ENCODE results near the genes EDA, NONO and PABPC1L2B.

DNA sequence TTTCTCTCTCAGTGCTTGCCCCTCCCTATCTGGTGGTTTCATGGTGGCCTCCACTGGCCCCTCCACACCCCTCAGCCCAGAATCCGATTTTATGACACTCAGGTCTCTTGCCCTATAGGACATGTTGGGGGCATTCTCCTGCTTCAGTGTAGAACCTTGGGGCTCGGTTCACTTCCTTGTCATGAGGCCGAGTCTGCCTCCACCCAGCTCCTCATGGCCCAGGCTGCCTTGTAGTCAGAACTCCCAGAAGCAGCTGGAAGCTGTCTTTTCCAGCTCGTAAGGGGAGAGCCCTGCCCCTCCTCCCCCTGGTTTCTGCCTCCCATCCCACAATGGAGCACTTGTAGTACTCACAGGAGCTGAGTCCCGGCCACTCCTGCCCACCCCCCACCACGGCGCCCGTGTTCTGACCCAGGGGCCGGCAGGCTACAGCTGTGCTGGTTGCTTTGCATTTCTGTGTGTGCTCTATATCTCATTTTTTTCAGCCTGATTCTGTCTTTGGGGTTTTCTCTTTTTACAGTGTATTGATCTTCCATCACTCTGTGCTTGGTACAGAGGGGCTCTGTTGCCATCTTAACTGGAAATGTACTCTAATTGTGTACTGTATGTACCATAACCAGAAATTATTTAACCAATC, 24.7 kb upstream of the PJA1 start:
- PRO-cap, result no peak
- RAMPAGE, long total RNA, result no peak

DNA sequence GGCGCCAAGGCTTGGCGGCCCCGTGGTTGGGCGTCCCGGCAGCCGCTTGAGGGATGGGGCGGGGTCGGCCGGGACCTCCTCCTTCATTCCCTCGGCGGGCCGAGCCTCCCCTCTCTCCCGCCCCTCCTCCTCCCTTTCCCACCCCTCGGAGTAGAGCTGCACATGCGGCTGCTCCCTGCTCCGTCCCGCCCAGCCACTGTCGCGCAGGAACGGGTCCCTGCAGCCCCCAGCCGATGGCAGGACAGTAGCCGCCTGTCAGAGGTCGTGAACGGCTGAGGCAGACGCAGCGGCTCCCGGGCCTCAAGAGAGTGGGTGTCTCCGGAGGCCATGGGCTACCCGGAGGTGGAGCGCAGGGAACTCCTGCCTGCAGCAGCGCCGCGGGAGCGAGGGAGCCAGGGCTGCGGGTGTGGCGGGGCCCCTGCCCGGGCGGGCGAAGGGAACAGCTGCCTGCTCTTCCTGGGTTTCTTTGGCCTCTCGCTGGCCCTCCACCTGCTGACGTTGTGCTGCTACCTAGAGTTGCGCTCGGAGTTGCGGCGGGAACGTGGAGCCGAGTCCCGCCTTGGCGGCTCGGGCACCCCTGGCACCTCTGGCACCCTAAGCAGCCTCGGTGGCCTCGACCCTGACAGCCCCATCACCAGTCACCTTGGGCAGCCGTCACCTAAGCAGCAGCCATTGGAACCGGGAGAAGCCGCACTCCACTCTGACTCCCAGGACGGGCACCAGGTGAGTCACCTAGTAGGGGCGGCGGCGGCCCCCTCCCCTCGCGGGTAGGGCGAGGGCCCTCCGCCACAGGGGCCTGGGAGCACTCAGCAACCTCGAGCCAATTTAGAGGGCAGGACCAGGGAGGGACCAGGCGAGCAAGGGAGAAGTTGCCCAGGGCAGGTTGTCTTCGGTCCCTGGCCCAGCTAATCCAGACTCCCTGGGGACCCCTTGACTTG, at the start of gene EDA:
Gene EDA (plus strand): TSS at position 132 of the 938 bp plus-strand sequence.
- PRO-cap, result no peak
- RAMPAGE, long total RNA, result no peak

- PRO-cap, result no peak
- RAMPAGE, long total RNA, result no peak
These were observed 59.4 kb downstream of the AWAT2 start for GRCh38 chrX:69990304-69990739.

DNA sequence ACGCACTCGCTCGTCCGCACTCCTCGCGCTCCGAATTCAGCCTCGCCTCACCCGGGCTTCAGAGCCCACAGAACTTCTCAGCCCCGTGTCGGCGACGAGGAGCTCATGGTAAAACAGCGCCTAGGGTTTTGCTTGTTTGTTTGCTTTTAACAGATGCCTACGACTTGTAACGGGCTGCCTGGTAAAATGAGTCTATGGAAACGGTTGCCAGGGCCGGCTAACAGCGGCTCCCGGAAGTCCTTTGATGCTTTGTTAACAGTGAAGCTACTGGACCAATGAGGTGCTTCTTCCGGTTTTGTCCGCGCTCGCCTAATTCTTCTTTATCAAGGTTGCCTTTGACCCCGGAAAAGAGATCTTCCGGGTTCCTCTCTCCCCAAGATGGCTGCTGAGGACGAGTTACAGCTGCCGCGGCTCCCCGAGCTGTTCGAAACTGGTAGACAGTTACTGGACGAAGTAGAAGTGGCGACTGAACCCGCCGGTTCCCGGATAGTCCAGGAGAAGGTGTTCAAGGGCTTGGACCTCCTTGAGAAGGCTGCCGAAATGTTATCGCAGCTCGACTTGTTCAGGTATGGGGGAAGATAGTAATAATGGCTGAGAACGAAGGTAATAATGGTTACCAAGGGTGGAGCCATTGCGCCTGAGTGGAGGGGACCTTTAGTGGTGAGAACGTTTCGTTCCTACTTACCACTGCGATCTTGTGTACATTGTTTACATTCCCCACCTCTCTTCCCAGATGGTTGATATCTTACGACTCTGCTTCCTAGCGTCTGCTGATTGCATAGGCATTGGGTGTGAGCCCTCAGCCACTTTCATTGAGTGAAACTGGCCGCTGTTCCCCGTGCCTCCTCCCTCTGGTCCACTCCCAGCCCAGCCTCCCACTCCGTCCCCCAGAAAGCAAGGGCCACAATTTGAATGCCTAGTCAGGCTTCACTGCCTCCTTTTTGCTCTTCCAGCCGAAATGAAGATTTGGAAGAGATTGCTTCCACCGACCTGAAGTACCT, 623 bp downstream of the IGBP1 start:
- PRO-cap, result no peak
- RAMPAGE, long total RNA, result start-site peak on the plus strand centred at position 361 of the sequence, 24 bp wide, 968 and 716 reads in 2 replicates

DNA sequence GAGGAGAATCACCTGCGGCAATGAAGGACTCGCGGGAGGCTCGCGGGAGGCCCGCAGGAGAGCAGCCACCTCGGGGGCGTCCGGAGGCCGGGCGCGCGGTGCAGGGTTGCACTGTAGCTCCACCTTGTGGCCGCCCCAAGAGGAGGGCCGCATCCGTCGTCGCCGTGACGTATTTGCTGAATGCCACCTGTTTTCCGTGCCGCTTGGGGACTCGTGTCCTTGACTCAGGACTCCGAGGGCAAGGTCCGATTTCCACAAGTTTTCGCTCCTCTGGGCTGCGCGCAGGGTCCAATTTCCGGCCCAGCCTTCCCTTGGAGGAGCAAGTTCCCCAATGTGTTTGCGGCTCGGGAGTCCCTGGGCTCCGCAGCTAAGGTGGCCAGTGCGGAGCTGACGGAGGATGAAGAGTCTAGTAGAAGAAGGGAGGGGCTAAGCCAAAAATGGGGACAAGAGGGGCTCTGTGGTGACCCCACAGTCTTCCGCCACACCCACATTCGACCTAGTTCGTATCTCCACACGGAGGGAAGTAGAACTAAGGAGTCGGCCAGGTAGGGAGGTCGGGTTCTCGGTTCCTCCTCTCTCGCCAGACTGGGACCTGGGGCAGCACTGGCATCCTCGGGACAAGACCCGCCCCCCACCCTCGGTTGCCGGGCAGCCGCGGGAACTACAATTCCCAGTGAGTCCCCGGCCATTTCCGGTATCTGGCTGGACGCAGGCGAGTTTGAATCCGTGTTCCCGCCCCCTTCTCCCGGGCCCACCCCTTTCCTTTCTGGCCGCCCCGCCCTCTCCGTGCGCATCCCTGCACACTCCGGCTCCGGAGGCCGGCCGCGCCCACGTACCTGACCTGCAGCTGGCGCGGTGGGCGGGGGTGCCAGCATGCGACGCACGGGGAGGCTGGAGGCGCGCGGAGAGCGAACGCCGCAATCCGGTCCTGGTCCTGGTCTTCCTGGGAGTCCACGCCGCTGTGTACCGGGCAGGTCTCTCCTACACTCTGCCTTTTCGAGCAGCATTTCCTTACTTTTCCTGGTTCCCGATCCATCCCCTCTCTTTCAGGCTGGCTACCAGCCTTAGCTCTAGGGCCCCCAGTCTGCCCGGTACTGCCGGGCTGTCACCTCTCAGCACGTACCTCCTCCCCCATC, 10.4 kb upstream of the DLG3 start:
- PRO-cap, result no peak
- RAMPAGE, long total RNA, result no peak

GRCh38 chrX:70491958-70492427, 47.4 kb downstream of the DLG3 start:
- PRO-cap, result no peak
- RAMPAGE, long total RNA, result no peak

- PRO-cap, result no peak
- RAMPAGE, long total RNA, result no peak
These were observed 7.6 kb downstream of the SNX12 start for GRCh38 chrX:71060543-71060970.

DNA sequence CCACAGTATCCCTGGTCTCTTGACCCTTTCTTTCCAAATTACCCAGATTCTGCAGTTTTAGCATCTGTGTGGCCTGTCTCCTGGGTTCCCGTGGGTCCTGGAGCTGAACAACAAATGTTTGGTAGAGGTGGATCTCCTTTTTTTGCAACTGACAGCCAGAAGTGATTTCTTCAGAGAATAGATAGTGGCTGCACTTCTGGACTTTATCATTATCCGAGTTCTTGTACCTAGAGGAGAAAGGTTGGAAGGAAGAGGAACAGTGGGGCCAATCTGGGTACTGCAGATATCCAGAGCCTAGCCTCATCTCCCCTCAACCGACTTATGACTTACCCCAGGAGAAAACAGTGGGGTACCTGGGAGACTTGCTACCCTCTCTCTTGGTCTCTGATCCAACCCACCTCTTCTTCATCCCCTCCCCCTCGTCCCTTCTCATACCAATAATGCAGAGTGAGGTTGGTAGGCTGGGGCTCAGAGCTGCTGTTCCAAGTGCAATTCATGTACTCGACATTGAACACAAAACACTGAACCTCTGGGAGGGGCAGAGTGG, 842 bp downstream of the IL2RG start:
- PRO-cap, result no peak
- RAMPAGE, long total RNA, result no peak

GRCh38 chrX:71283109-71283779, at the start of gene NONO:
TSS of gene NONO (plus strand) at chrX:71283635.
- PRO-cap, result no peak
- RAMPAGE, long total RNA, result start-site peak on the plus strand at chrX:71283632-71283694, 834 and 665 reads in 2 replicates

DNA sequence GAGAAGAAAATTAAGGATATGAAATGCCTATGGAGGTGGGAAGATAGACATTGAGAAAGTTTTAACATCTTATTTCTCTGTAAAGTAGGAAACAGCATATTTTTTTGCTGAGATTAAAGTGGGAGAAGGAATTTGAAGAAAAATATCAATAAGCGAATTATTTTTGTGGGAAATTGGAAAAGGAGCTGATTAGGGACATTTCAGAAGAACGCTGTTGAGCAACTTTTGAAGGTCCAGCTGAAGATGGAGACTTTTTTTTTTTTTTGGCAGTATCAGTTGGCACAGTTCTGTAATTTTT, 66.0 kb downstream of the TAF1 start:
- PRO-cap, result no peak
- RAMPAGE, long total RNA, result no peak

GRCh38 chrX:71573519-71573998, 4.7 kb upstream of the GCNA start:
- PRO-cap, result no peak
- RAMPAGE, long total RNA, result no peak

DNA sequence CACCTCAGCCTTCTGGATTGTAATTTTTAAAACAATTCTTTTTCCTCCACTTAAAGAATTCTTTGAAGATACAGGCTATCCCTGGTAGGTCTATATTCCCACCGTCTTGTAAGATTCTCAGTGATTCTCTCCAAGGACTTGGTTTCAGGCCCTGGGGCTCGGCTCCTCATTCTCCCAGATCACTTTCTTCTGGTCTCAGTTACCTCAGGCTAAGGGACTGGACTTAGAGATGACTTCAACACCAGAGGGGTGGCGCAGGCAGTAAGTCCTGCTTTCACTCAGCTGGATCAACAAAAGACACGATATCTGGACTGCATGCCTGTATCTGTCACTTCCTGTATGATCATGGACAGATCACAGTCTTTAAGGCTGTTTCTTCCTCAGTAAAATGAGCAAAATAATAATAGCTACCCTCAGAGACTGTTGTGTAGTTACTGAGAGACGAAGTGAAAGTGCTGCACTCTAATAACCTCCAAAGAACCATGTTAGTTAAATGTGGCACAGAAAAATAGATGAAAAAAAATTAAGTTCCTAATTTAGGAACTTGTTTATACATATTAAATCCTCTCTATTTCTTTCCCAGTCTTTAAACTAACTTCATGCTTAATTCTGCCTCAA, 19.5 kb upstream of the CXCR3 start:
- PRO-cap, result no peak
- RAMPAGE, long total RNA, result no peak

DNA sequence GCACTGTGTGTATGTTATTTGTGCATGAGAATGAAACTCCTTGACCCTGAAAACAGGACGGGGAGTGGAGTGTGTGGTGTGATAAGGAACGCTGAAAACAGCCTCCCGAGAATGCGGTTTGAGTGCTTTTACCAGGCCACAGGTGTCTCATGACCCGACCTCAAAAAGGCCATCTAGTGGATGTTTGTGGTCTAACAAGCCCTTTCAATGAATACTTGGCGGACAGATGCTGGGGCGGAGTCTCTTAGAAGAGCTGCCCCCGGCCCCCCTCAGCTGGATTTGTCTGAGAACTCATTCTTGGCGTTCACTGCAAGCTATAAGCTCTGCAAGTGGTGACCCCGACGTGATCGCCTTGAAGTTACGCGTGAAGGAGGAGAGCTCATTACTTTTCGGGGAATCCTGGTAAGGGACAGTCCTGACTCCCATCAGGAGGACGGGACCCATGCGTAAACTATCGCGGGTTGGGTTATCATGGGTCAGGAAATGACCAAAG, 21.1 kb downstream of the CXorf49 start:
- PRO-cap, result no peak
- RAMPAGE, long total RNA, result no peak

DNA sequence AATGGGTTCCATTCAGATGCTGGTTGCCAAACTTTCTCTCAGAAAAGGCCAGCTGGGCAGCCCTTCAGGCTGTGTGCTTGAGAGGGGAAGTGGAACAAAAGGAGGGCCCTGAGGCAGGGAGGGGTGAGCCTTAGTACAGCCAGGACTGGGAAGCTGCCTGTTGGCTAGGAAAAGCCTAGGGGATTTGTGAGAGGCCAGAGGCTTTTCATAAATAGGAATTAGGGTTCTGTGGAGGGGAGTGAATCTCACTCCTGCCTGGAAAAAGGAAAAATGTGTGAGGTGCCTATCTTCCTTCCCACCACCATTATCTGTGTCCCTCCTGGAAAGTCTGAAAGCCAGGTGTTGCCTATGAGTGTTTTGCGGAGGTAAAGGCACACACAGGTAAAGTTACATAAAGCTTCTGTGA, 25.0 kb downstream of the NHSL2 start:
- PRO-cap, result no peak
- RAMPAGE, long total RNA, result no peak

DNA sequence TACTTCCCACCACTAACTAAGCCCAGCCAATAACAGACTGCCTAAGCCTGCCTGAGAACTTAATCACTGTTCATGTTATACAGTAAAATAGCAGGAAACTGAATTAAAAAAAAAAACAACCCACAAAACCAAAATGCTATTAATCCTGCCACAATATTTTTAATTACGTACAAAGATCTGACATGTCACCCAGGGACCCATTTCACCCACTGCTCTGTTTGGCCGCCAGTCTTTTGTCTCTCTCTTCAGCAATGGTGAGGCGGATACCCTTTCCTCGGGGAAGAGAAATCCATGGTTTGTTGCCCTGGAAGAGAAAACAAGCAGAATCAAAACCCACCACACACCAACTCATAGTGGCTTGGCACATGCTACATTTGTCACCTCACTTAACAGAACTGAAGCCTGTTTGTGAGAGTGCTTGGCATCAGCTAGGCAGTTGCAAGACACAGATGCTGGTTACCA, 4.5 kb downstream of the RPS4X start:
- PRO-cap, result no peak
- RAMPAGE, long total RNA, result no peak

DNA sequence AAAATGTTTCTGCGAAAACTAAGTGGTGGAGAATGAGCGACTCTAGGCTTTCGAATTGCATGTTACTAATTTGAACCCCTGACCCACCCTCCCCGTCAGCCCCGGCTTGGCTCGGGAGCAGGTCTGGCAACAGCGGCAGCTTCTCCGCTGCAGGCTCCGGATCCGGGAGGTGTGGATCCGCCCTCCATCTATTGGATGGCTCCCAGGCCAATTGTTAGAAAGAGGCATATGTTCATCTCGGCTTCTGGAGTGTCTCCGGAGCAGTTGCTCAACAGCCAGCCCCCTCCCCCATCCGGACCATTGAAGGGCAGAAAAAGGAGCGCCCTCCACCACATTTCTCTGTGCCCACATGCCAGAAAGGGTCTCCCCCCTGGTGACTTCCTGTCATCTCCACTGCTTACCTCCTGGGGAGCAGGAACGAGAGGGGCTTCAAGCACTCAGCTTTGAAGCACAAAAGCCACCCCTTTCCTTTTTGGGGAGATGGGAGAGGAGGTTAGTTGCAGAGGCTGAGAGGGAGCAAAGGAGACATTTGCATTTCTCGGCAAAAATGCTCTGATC, 3.2 kb upstream of the CITED1 start:
- PRO-cap, result no peak
- RAMPAGE, long total RNA, result no peak

GRCh38 chrX:72473712-72474643, 98.7 kb downstream of the HDAC8 start:
- PRO-cap, result no peak
- RAMPAGE, long total RNA, result no peak

- PRO-cap, result no peak
- RAMPAGE, long total RNA, result no peak
These were observed at the start of gene PABPC1L2B for GRCh38 chrX:73002712-73003165. TSS of gene PABPC1L2B (plus strand) at chrX:73002939.

- PRO-cap, result no peak
- RAMPAGE, long total RNA, result no peak
These were observed 48.7 kb upstream of the CDX4 start for GRCh38 chrX:73398244-73398505.

- PRO-cap, result no peak
- RAMPAGE, long total RNA, result no peak
These were observed 279.5 kb downstream of the CHIC1 start for GRCh38 chrX:73842365-73842936.